Colic lymph node (tissue), 1 donor: Measurements from ENCODE around the gene AKAP13.

DNA sequence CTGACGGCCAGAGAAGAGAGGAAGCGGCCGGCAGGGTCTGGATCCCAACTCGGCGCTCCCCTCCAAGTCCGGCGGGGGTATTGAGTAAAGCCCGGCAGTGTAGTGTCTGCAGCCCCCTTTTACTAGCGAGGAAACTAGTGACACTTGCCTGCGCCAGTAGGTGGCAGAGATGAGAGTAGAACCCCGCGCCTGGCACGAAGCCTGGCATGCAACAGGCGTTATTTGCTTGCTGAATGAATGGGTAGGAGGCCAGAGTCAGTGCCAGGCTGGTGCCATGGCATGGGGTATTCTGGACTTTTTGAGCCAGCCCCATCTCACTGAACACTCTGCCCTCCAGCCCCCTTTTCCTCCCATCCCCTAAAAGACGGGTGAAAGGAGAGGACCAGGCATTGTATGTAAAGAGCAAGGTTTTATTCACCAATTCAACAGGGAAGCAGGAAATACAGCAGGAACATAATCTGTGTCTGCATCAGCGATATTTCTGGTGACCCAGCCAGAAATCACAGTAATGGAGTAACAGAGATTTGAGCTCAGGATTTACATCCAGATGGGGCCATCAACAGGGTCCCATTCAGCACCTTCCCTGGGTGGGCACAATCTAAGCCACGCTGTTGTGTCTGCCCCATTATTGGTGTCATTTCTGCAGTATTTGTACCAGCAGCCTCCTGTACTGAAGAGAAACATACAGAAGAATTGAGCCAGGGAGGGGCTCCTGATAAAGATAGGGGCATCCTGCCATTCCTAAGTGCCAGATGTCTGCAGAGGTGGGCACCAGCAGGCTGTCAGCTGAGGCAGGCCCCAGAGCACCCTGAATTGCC, 866 bp upstream of the WDR73 start:
- PRO-cap = no peak

DNA sequence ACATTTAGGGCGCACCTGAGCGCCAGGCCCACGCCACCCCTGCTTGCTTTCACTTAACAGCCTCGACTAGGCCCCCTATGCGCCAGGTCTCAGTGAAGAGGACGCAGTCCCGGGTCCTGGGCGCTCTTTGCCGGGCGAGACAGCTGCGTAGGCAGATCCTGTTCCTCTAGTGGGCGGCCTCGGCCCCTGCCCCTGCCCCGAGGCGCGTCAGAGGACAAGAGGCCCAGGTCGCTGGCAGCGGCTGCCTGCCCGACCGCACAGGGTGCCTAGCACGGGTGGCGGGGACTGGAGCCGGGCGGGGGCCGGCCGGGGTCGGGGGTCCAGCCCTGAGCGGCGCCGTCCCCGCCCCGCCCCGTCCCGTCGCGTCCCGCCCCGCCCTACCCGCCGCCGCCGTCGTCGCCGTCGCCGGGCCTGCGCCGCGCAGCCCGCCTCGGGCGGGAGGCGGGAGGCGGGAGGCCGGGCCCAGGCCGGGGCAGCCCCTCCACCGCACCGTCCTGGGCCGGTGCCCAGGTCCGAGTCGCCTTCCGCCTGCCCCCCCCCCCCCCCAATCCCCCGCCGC, 373 bp upstream of the ZNF592 start:
- PRO-cap = bidirectional peak, plus-strand start at position 423 of the sequence, minus-strand start at position 129 of the sequence; bidirectional peak, plus-strand start outside the sequence, minus-strand start at position 519 of the sequence

- PRO-cap = no peak
These were observed 7.7 kb downstream of the ZNF592 start for GRCh38 chr15:84756035-84756521.

DNA sequence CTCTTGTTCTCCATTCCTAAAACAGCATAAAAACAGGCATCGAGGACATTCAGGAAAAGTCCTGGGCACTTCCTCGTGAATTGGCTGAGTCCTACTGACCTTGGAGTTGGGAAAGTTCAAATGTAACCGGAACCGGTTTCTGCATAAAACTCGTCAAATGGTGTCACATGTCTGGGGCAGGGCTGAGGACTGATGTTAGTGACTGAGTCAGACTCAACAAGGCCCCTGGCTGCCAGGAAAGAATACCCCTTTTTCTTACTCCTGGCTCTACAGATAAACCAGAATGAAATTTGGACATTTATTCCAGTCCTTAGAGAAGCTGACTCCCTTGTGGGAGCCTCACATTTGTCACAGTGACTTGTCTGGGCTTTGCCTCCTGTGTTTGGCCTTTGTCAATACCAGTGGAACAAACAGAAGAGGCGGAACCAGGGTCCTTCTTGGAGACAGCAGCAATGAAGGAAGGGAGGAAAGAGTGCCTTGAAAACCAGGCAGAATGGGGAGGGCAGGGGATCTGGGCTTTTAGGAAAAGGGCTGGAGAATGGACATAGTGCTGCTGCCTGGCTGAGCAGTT, 1.5 kb downstream of the ALPK3 start:
- PRO-cap = no peak

DNA sequence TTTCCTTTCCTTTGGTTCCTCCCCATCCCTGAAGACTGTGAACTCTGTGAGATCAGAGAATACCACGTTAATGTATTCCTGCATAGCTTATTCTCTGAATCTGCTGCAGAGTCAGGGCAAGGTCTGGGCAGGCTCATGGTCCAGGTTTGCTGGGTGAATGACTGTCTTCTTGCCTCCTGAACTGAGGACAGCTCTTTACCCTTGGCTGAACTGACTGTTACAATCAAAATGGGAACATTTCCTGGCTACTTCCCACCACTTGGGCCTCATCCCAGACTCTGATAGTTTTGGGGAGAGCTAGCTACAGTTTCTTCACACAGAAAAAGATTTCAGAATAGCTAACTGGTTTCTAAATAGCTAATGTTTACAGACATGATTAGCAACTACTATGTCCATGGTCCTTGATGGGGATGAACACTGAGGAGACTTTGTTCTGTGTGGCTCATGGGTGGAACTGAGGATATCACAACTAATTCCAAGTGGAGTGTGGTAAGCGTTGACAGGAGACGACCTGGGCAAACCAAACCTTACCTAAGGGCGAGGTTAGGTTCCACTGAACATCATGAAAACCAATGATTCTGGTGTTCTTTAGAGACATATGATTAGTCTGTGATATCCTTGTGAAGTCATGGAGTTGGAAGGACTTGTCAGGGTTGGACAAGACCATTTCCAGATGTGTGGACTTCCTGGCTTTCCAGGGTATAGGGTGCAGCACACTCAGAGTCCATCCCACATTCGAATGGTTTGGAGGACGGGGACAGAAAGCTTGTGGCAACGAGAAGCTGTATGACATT, 7.2 kb downstream of the ALPK3 start:
- PRO-cap = no peak

DNA sequence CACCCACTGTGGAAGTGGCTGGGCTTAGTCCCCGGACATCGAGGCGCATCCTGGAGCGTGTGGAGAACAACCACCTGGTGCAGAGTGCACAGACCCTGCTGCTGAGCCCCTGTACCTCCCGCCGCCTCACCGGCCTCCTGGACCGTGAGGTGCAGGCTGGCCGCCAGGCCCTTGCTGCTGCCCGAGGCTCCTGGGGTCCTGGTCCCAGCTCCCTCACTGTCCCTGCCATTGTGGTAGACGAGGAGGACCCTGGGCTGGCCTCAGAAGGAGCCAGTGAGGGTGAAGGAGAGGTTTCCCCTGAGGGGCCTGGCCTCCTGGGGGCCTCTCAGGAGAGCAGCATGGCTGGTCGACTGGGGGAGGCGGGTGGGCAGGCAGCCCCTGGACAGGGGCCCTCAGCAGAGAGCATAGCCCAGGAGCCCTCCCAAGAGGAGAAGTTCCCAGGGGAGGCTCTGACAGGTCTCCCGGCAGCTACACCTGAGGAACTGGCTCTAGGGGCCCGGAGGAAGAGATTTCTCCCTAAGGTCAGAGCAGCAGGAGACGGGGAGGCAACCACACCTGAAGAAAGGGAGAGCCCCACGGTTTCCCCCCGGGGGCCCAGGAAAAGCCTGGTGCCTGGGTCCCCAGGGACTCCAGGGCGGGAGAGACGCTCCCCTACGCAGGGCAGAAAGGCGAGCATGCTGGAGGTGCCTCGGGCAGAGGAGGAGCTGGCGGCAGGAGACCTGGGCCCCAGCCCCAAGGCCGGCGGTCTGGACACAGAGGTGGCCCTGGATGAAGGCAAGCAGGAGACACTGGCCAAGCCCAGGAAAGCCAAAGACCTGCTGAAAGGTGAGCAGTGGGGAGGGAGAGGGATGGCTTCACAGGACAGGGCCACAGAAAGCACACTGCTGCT, 26.5 kb upstream of the SLC28A1 start:
- PRO-cap = no peak

DNA sequence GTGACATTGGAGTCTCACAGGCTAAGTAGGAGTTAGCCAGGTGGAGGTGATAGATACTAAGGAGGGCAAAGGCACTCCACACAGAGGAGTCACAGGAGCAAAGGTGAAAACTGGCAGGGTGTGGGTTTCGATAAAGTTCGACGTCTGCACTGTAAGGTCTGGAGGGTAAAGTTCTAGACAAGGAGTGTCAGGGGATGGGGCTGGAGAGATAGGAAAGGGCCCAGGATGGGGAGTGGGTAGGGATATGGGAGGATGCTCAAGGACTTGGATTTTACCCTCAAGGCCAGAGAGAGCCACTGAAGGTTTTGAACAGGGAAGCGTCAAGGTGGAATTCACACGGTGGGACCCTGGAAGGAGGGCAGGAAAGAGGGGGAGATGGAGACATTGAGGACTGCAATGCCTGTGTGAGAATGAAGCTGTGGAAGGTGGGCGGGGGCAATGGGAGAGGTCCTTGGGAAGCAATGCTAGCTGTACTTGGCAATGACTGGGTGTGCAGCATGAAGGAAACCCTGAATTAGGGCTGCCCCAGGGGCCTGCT, 6.4 kb downstream of the SLC28A1 start:
- PRO-cap = no peak

- PRO-cap = no peak
These were observed 2.0 kb downstream of the PDE8A start for GRCh38 chr15:84983633-84984079.

- PRO-cap = no peak
These were observed 51.2 kb downstream of the PDE8A start for GRCh38 chr15:85032705-85033394.

DNA sequence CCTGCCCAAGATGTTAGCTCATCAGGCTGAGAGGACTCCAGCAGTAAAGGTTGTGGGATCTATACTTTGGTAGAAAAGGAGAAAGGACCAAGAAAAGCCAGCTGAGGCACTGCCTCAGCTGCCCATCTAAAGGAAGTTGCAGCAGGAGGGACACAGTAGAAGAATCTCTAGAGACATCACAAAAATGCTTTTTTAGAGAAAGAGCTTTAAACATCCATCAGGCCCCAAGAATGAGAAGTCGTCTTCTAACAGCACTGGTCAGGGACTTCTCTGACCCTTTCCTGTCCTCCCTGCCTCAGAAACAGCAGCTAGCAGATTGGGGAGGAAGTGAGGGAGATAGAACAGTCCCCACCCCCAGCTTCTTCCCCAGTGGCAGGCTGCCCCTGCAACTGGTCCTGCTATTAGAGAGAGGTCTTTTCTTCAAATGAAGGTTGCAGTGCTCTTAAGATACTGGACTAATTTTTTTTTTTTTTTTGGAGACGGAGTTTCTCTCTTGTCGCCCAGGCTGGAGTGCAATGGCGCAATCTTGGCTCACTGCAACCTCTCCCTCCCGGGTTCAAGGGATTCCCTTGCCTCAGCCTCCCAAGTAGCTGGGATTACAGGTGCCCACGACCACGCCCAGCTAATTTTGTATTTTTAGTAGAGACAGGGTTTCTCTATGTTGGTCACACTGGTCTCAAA, 55.1 kb downstream of the PDE8A start:
- PRO-cap = no peak

- PRO-cap = no peak
These were observed 122.1 kb downstream of the PDE8A start for GRCh38 chr15:85103596-85104364.

DNA sequence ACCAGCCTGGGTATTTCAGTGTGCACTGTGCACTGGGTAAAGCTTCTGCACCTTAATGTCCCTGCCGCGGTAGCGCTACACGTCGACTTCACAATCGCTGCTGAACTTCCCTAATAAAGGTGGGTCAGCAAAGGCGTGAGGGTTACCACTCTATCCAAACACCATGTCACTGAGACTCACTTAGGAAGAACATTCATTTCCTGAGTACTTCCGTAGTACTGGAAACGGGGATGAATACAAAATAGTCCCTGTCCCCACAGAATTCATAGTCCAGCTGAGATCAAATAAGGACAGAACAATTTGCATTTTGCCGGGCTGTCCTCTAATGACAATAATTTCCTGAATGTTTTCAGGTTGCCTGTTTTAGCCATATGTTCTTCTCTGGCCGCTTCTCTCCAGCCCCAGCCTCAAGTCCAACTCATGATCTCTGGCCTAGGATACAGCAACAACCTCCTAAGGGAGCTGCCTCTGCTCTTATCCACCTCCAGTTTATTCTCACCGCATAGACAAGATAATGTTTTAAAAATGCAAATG, 83.6 kb upstream of the AKAP13 start:
- PRO-cap = unidirectional peak, plus-strand start at position 55 of the sequence

DNA sequence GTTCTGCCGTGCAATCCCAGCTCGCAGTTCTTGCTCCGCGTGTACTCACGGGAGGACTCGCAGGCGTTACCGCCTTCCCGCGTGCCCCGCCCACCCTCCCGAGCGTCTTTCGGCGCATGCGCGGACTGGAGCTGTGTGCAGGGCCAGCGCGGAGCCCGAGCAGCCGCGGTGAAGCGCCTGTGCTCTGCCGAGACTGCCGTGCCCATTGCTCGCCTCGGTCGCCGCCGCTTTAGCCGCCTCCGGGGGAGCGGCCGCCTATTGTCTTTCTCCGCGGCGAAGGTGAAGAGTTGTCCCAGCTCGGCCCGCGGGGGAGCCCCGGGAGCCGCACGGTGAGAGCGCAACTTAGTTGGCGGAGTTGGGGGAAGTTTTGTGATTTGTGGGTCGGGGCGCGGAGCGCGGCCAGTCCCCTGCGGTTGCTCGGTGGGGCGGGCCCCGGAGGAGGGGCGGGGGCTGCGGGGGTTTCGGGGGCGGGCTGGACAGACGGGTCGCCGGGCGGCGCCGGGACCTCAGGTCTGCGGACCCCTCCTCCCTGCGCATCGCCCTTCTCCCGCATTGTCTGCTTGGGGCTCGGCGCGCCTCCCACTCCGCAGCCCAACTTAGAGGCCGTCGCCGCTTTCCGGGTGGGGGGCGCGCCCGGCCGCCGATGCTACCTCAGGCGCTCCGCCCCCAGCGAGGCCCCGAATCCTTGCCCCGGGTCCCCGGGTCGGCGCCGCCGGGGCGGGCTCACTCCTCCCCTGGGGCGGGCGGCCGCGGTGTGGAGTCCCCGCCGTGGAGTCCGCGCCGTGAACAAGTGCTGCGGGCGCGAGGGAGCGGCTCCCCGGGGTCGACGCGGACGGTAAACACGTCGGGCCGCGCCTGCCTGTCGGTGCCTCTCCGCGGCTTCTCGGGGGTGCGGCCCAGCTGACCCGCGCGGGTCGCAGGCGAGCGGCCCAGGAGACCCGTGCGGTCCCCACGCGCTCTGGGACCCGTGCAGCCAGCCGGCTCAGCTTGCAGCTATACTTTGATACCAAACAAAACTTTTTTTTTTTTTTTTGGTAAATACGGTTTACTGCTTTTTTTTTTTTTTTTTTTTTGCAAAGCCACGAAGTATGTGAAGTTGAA, at the start of gene AKAP13:
Gene AKAP13 (plus strand): TSS at position 134 of the 1,101 bp plus-strand sequence.
- PRO-cap = bidirectional peak, plus-strand start at position 136 of the sequence, minus-strand start outside the sequence; bidirectional peak, plus-strand start at position 759 of the sequence, minus-strand start at position 558 of the sequence; unidirectional peak, minus-strand start at position 837 of the sequence

DNA sequence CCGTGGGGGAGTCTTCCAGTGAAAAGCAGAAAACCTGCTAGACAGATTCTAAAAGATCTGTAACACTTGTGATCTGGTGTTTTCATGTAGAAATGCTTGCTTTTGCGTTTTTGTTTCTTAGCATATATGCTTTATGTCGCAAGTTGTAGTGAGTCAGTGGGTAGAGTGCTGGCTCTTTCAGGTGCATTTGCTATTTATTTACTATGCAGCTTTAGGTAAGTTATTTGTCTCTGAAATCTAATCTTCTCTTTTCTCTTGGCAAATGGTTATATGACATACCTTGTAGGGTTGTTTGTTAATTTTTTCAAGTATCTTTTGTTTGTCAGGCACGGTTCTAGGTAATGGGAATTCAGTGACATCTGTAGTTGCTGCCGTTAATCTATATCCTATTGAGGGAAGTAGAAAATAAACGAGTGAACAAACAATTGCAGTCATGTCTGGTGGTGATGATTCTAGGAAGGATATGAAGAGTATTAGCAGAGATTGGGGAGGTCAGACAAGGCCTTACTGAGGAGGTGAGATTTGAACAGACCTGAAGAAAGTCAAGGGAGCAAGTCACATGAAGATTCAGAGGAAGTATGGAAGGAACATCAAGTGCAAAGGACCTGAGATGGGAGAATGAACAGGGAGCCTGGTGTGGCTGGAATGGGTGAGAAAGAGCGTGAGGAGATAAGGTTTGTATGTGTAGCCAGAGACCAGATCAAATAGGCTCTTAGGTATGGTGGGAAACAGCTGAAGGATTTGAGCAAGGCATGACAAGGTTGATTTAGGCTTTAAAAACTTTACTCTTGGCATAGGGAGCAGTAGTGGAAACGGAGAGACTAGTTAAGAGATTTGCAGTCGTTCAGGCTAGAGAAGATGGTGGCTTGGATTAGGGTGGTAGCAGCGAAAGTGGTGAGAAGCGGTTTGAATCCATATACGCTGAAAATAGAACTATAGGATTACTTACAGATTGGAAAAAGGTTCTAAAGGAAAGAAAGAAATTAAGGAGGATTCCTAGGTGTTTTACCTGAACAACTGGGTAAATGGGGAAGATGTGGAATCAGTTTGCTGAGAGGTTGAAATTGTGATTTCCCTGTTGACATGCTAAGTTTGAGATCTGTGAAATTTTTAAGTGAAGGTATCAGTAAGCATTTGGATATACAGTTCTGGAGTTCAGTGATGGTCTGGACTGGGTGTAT, 9.8 kb downstream of the AKAP13 start:
- PRO-cap = no peak

GRCh38 chr15:85403936-85404447, 23.6 kb downstream of the AKAP13 start:
- PRO-cap = bidirectional peak, plus-strand start at chr15:85404364, minus-strand start at chr15:85404239

DNA sequence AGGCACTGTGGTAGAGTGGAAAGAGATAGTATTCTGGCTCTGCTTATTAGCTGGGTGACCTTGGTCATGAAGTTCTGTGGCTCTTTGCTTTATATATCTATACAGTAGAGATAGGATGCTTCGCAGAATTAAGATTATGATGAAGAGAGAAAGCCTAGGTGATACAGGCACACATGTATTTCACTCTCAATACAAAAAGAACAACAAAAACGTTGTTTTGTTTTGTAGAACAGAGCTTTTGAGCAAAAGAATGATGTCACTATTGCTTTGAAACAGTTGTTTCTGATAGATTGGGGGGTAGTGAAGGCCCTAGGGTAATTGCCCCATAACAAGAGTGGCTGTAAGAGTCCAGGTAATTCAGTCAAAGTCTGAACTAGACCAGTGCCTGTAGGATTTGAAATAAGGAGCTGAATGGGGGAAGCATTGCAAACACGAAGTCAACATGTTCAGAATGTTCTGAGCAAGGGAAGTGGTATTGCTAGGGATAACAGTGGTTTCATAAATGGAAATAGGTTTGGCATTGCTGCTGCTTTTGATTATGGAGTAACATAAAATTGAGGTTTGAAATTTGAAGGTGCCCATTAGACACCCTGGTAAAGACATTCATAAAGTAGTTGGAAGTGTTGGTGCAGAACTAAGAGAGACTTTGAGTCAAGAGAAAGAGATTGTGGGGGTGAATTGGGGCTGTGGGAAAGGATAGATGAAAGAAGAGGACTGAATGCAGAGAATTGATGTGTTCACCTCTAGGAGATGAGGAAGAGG, 188.4 kb downstream of the AKAP13 start:
- PRO-cap = no peak

DNA sequence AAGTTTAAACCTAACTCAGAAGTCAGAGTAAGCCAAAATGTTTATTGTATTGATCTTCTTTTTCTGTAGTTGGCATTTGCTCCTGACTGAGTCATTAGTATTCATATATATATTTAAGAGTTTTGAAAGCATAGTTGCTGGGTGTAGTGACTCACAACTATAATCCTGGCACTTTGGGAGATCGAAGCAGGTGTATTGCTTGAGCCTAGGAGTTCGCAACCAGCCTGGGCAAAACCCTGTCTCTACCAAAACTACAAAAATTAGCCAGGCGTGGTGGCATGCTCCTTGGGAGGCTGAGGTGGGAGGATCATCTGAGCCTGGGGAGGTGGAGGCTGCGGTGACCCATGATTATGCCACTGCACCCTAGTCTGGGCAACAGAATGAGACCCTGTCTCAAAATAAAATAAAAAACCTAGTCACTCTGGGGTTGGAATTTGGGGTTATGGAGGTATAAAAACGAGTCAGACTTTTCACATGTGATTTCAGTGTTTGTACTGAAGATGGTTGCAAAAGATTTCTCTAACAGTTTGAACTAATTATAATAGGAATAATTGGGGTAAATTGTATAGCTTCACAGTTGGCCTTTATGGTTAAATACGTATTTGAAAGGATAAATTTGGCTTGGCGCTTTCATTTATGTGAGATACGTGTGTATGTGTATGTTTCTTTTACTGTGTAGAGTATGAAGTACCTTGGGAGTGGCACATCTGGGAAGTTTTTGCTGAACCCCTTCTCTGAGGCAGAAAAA, 198.4 kb downstream of the KLHL25 start:
- PRO-cap = no peak

GRCh38 chr15:85616512-85616944, 178.2 kb downstream of the KLHL25 start:
- PRO-cap = no peak

DNA sequence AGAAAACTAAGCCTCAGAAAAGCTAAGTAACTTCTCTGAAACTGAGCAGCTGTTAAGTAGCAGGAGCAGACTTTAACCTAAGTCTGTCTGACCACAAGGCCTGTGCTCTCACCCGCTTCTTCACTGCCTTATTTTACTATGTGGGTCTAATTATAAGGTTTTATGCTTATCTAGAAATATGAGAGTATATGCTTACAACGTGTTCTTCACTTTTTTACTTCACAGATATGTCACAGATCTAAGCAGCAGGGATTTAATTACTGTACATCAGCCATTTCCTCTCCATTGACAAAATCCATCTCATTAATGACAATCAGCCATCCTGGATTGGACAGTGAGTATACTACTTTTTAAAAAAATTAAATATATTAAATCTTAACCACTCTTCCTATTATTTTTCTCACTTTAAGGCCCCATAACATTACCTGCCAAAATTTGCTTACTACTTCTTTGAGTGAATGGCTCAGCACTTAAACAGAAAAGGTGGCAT, 125.2 kb downstream of the KLHL25 start:
- PRO-cap = no peak

DNA sequence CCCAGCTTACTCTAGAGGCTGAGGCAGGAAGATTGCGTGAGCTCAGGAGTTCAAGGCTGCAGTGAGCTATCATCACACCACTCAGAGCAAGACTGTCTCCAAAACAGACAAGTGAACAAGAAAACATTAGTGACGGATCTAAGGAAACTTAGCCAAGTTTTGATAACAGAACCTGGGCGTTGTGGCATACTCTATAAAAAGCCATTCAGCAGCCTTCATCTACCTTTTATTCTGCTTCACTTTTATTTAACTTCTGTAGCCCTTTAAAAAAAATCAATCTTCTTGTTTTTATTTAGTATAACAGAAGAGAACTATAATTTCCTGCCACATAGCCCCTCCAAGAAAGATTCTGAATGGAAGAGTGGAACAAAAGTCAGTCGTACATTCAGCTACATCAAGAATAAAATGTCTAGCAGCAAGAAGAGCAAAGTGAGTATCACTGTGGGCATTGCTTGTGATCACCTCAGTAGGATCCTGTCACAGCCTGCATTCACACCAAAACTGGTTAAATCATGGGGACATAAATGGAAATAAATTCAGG, 110.2 kb downstream of the KLHL25 start:
- PRO-cap = no peak